Pulmonary lymph node (tissue), 1 donor: Measurements from ENCODE around the gene PSPC1.

DNA sequence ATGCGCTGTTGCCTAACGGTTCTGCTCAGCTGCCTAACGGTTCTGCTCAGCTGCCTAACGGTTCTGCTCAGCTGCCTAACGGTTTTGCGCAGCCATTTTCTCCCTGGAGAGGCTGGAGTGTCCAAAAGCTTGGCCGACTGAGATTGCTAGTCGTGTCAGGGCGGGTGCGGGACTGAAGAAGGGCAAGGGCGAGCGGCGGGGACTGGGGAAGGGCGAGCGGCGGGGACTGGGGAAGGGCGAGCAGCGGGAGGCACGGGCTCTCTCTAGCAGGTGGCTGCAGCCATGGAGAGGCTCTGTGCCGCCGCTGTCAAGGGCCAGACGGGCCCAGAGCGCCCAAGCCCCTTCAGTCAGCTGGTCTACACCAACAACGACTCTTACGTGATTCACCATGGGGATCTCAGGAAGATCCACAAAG is 773.0 kb downstream of the TUBA3C start:
- PRO-cap, result no peak

DNA sequence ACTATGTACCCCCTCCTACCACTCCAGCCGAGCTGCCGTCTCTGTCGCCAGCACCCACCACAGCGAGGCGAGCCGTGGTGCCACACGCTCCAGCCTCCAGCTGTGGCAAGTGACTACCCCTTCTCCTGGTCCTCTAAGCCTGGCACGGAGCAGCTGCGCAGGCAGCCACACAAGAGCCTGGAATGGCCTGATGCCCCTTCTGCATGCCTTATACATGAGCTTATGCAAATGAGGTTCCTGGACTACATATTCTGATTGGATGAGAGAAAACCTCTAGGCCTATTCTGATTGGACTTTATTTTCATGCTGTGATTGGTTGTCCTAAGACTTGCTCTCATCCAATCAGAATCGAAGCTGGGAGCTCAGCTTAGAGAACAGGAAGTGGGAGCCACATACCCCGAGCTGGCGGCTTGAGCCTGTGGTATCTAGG is 276.5 kb downstream of the TUBA3C start:
- PRO-cap, result no peak

GRCh38 chr13:19684717-19685560 is 51.5 kb downstream of the MPHOSPH8 start:
- PRO-cap, result no peak

DNA sequence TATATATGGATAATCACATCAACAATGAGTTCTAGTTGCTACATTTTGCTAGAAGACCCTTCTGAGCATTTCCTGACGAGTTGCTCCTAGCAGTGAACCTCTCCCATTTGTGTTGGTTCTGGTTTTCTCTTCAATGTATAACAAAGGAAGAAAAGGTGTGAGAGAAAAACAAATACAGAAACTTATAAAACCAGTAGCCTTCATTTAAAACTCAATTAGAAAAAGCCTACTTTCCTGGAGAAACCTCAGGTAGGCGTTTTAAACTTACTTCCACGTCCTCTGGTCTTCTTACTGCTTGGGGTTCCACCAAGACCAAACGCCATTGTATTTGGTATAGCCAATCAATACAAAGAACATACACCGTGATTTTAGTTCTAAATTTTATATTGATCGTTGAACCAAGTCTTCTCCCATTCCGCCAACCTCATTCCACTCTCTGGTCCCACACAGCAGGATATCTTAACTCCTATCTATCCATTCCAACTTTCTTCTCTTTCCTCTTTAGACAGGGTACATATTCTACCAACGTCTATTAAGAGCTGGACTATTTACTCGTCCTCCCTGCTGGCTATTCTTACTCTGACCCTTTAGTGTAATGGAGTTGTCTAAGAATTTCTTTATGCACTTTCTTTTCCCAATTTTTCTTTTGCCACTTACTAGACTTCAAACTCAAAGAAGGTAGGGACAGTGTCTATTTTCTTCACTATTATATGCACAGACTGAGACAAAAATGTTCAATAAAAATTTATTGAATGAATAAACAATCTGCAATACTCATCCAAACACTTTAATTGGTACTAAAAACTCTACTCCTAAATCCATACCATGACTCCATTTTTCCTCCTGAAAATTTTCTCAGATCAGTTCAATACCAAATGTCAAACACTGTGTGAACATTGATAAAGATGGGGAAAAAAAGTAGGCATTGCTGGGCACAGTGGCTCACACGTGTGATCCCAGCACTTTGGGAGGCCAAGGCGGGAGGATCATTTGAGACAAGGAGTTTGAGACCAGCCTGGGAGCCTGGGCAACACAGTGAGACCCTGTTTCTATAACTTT is 57.2 kb downstream of the MPHOSPH8 start:
- PRO-cap, result no peak

- PRO-cap, result no peak
These were observed 56.9 kb downstream of the PSPC1 start for GRCh38 chr13:19725390-19726761.

- PRO-cap, result bidirectional peak, plus-strand start at chr13:19783097, minus-strand start at chr13:19782942
These were observed at the start of gene PSPC1 for GRCh38 chr13:19782877-19783206. Gene PSPC1, minus strand, starts transcription at chr13:19782945.

DNA sequence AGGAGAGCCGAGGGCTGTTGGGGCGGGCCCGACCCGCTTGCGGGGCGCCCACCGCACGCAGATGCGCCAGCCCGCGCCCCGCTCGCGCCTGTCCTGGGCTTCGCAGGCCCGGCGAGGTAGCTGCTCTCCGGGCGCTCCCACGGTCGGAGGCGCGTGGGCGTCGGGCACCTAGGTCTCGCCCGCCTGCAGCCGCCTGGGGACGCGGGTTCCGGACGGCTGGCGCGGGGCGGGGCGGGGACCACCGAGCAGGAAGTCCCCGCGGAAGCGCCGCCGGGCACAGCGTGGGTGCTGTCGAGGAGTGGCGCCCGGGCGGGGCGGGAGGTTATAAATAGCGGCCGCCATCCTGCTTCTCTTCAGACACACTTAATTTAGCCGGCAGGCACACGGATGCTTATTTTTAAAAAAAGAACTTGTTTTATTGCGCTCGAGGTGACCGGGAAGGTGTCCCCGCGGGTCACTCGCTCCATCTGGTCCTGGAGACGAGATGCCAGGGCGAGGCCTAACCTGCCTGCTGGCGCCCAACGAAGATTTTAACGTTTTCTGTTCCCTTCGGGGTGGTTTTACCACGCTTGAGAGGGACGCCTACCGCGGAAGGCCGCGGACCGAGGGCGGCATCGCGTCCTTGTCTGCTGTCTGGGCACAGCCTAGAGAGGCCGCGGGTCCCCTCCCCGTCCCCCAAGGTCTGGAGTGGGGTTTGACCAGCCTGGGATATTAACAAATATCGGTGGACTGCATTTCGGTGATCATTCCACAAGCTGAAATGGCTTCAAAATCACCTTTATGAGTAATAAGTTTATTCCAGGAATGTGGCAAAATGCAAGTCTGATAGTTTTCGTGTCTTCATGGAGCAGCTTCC is 724 bp upstream of the GJA3 start:
- PRO-cap, result bidirectional peak, plus-strand start at position 356 of the sequence, minus-strand start at position 185 of the sequence

GRCh38 chr13:20191600-20192469 is 903 bp downstream of the GJB2 start:
- PRO-cap, result no peak

GRCh38 chr13:20475642-20476281 is 49.9 kb downstream of the CRYL1 start:
- PRO-cap, result bidirectional peak, plus-strand start at chr13:20476059, minus-strand start at chr13:20475948

DNA sequence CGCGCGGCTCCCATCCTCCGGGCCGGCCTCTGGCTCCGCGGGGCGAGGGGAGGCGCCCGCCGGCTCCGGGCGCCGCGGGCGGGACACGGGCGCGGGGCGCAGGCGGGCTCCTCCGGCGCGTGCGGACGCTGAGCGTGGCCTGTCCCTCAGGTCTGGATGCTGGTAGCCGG is 232 bp downstream of the IL17D start:
- PRO-cap, result no peak

- PRO-cap, result no peak
These were observed 50.6 kb upstream of the XPO4 start for GRCh38 chr13:20953068-20953555.

- PRO-cap, result no peak
These were observed 15.5 kb downstream of the LATS2 start for GRCh38 chr13:21045799-21046384.

GRCh38 chr13:21065667-21066024 is 4.3 kb upstream of the LATS2 start:
- PRO-cap, result no peak

DNA sequence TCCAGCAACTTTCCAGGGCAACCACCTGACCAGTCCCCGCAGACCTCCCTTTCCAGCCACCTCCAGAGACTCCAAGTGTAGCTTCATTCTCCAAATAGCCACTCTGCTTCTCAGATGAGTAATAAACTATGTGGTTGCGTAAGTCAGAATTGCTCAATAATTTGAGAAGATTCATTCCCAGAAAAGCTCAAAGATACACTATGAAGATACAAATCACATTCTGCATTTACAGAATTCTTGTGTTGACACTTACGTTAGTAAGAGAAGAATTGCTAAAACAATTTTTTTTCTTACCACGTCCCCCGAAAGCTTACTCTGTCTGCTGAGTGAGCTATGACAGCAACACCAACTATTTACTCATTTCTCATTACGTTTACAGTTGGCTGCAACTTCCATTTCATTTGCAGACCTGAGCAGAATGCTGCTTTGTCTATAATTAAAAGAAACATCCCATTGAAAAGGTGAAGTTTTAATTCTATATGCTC is 8.3 kb upstream of the LATS2 start:
- PRO-cap, result no peak

GRCh38 chr13:21310502-21310954 is 134.1 kb downstream of the MRPL57 start:
- PRO-cap, result unidirectional peak, minus-strand start at chr13:21310699

- PRO-cap, result bidirectional peak, plus-strand start at chr13:21436105, minus-strand start at chr13:21436016
These were observed 23.2 kb downstream of the ZDHHC20 start for GRCh38 chr13:21435862-21436381.

DNA sequence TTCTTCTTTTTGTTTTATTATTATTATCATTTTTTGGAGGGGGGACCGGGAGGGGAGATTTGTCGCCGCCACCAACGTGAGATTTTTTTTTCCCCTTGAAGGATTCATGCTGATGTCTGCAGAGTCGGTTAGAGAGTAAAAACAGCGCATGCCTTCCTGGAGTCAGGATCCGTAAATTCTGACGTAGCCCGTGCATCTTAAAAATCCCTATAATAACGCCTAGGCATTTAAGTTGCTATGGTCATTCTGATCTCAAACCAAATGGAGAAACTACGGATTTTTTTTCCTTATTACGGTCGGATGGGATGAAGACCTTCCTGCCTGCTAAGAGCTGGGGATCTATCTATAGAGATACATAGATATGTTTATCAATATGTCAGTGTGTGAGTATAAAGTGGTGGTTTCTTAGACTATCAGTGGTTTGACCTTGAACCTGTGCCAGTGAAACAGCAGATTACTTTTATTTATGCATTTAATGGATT is 462 bp downstream of the FGF9 start:
- PRO-cap, result no peak

DNA sequence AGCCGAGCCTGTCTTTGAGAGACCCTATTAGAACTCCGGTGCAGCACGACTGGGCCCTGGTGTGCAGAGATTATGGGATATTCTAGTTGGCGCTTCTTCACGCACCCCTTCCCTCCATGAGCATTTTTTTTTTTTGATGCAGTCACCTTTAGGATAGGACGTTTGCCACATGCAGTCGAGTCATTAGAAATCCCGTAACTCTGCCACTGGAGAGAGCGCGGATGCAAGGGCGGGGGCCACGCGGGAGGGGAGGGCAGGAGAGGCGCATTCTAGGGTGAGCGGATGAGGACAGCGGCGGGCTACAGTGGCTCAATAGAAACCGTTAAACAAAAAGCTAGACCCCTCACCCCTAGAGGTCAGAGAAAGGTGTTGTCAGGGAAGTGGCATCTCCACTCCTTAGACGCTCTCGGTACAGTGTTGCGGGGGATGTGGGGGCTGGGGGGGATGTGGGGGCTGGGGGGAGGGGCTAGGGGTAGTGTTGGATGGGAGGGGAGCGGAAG is 3.8 kb downstream of the FGF9 start:
- PRO-cap, result no peak

GRCh38 chr13:22017262-22017676 is 346.4 kb downstream of the FGF9 start:
- PRO-cap, result no peak

- PRO-cap, result no peak
These were observed 718.6 kb upstream of the SGCG start for GRCh38 chr13:22462096-22462664.